Smooth muscle cell (in vitro differentiated cells): ENCODE data around the gene E2F6.

- RAMPAGE, long total RNA, result no peak
Observed at GRCh38 chr2:10003432-10004061, 39.8 kb upstream of the KLF11 start.

DNA sequence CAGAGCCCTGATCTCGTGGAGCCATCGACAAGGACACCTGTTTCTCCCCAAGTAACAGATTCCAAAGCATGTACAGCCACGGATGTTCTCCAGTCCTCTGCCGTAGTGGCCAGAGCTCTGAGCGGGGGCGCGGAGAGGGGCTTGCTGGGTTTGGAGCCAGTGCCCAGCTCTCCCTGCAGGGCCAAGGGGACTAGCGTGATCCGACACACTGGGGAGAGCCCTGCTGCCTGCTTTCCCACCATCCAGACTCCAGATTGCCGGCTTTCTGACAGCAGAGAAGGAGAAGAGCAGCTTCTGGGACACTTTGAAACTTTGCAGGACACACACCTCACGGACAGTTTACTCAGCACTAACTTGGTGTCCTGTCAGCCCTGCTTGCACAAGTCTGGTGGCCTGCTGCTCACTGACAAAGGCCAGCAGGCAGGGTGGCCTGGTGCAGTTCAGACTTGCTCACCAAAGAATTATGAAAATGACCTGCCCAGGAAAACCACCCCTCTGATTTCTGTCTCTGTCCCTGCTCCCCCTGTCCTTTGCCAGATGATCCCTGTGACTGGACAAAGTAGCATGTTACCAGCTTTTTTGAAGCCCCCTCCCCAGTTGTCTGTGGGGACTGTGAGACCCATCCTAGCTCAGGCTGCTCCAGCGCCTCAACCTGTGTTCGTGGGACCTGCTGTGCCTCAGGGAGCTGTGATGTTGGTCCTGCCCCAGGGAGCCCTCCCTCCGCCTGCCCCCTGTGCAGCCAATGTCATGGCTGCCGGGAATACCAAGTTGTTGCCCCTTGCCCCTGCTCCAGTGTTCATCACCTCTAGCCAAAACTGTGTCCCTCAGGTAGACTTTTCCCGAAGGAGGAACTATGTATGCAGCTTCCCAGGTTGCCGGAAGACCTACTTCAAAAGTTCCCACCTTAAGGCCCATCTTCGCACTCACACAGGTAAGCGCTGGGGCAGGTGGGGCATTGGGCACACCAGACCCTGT, 4.6 kb downstream of the KLF11 start:
- RAMPAGE, long total RNA, result no peak

- RAMPAGE, long total RNA, result no peak
Observed at GRCh38 chr2:10080429-10081455, 531 bp upstream of the CYS1 start.

DNA sequence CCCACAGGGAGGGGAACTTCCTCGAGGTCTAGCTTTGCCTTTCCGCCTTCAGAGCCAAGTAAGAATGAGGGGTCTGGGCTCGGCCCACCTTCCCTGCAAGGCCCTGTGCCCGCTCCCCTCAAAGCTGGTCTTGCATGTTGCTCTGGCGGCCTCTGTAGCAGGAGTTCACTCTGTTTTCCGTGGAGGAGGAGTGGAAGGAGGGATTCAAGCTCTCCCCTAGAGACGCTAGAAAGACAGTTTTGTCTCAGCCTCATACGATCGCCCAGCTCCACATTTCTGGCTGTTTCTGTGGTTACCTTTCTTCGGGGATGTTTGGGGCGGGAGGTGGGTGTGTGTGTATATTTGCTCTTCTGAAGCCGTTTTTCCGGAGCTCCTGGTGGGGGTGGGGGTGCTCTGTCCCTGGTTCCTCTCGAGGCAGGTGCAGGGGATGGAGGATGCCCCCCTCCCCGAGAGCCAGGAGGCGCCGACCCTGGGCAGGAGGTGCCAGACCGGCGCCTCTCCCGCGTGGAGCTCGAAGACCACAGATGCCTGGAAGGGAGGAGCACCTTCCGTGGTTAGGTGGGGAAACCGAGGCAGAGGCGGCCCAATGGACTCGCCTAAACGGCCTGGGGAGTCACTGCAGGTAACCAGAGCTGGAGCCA, 848 bp upstream of the HPCAL1 start:
- RAMPAGE, long total RNA, result no peak

DNA sequence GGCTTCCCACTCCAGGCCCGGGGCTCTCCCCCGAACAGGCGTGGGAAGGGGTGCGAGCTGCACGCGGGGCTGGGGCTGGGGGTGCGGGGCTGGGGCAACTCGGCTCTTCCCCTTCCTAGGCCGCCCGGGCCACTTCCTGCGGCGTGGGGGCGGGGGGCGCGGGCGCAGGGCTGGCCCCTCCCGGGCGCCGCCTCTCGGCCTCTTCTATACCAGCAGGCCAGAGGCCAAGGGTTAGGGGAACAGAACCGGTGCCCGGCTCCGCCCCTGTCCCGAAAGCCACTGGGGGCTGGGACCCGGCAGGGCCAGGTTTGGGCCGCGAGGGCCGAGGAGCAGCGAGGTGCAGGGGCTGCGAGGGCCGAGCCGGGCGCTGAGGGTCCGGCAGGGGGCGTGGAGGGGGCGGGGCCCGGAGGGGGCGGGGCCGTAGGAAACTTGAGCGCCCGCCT, 306 bp upstream of the HPCAL1 start:
- RAMPAGE, long total RNA, result no peak

GRCh38 chr2:10306271-10306807, 3.6 kb downstream of the HPCAL1 start:
- RAMPAGE, long total RNA, result no peak

GRCh38 chr2:10368381-10369075, 65.8 kb downstream of the HPCAL1 start:
- RAMPAGE, long total RNA, result no peak

GRCh38 chr2:10374247-10374976, 71.7 kb downstream of the HPCAL1 start:
- RAMPAGE, long total RNA, result no peak

- RAMPAGE, long total RNA, result no peak
Observed at GRCh38 chr2:10392508-10393360, 55.4 kb downstream of the ODC1 start.

DNA sequence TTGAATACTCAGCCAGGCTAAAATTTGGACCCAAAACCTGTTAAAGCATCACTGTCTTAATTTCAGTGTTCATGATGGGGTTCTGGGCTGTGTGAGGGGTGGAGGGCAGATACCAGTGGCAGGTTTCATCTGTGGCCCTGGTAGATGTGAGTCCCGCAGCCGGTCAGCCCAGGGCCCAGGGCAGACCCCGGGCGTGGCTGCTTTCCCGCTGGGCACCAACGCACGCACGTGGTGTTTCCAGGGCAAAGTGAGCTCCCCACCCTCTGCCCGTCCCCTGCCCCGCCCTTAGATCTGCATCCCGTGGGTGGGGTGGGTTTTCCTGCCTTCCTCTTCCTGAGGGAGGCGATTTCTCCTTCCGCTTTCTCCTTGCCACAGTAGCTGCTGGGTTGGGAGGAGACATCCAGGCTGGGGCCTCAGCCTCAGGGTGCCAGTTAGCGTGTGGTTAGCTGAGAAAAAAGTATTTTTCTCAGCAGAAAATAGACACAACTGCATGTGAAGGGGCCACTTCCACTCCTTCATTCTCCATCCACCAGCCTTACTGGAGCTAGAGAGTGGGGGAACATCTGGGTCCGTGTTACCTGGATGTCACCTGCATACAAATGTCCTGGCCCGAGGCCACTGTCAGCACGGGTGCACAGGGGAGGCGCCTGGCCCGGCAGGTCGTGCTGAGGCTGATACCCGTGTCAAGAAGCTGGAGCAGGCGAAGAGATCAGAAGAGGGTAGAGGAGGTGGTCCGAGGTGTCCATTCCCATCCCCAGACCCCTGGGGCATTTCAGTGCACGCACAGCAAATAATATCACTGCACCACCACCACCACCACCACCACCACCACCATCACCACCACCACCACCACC, 49.5 kb downstream of the ODC1 start:
- RAMPAGE, long total RNA, result no peak

DNA sequence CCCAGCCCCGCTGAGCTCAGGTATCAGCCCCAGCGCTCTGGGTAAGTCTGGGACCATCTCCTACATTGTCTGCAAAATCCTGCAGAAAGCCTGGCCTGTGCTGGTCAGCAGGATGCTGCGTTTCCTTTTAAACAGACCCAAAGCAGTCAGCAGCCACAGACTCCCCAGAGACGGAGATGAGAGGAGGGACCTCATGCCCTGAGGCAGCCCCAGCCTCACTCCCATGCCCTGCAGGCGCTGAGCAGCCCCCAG, 43.8 kb downstream of the ODC1 start:
- RAMPAGE, long total RNA, result no peak

- RAMPAGE, long total RNA, result no peak
Observed at GRCh38 chr2:10407832-10408926, 39.9 kb downstream of the ODC1 start.

DNA sequence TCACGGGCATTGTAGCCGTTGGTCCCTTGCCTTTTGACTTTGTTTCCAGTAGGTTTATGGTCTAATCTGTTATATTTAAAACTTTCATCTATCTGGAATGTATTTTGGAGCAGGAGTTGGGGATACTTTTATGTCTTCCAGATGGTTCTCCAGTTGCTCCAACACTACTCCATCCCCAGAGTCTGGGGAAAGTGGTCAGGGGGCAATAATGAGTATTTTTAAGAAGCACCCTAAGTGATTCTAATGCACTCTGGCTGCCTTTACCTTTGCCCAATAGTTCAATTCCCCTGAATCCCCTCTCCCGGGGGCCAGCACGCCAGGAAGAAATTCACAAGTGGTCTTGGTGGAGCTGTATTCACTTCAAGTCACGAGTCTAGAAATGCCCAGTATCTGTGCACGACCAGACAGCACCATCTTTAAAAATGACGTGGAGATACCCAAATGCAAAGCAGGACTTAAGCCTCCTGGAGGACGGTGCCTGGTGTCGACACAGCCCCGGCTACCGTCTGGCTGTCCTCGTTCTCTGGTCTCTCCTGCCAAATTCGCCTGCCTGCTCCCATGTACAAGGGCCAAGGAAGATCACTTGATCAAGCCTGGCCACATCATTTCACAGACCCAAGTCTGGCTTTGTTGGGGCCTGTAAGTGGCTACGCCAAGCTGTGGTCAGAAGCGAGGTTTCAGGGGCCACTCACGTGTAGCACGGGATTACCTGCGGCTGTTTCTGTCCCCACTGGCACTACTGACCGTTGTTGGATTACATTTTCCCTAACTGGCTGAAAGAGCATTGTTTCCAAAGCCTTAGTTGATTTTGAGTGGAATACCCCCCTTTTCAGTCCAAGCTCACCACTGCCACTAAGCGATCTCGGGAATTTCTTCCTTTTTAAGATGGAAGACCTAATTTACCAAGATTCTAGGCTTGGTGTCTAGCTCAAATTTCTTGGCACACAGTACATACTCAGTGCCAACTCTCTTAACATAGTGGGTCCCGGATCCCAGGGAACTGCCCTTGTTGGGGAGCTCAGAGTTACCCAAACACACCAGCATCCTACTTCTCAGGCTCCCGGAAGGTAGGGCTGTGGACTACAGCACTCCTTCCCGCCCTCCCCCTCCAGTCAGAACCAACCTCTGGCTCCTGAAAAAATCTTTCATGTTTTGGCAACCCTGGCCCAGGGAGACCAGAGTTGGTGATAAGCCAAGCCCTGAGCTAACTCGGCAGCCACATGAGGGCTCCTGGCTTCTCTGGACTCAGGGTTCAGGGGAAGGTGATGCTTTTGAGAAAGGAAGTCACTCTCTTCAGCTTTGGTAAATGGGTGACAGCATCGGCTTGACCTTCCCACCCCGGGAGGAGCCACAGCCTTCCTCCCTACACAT, 9.3 kb downstream of the ODC1 start:
- RAMPAGE, long total RNA, result no peak

GRCh38 chr2:10446595-10447342, 1.4 kb downstream of the ODC1 start:
- RAMPAGE, long total RNA, result no peak

DNA sequence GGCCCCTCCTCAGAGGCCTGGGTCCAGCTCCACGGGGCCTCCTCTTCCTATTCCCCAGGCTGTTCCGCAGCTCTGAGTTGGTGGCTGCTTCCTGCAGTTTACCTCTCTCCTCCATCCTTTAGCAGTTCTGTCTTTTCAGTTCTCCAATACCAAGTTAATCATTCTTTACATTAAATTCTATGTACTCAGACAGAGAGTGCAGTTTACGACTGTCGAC, 87.7 kb downstream of the NOL10 start:
- RAMPAGE, long total RNA, result no peak

DNA sequence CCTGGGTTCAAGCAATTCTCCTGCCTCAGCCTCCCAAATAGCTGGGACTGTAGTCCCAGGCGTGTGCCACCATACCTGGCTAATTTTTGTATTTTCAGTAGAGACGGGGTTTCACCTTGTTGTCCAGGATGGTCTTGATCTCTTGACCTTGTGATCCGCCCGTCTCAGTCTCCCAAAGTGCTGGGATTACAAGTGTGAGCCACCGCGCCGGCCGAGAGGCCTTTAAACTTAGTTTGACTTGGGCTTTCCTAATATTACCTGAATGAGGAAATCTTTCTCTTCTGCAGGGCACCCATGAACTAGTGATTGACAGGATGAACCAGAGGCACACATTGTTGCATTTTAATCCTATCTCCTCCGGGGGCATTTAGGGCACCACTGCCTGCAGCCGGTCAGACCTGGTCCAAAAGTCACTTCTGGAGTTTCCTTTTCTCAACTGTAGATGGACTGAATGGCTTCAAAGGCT, 37.4 kb downstream of the ATP6V1C2 start:
- RAMPAGE, long total RNA, result no peak

- RAMPAGE, long total RNA, result no peak
Observed at GRCh38 chr2:10765299-10765791, 43.9 kb downstream of the ATP6V1C2 start.

DNA sequence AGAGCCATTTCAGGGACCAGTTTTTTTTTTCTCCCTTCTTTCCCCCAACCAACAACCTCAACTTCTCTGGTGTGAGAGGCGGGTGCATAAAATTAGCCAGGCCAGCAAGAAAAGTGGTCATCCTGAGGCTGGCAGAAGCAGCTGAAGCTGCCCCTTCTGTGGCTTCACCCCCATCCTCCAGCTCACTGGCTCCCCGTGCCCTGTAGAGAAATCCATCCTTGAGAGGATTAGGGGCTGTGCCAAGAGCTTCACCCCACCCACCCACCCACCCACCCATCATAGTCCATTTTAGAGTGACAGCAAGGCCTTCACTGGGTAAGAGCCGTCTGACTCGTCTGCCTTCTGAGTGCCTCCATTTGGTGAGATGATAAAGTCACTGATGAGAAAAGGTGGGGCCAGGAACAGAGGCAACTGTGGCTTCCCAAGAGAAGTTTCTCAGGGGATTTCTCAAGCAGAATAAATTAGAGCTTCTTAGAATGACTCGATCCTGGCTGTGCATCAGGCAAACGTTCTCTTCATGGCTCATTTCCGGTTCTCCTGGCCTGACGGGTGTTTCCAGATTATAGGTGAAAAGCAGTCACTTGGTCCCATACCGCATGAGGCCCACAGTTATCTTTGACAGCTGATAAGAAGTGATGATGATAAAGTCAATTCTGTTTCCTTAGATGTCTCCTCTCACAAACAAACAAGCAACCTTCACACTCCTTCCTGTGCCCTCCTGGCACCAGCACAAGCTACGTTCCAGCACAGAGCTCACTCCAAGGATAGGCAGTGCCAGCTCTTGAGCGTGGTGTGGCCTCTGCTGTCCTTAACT, 38.0 kb upstream of the KCNF1 start:
- RAMPAGE, long total RNA, result no peak

DNA sequence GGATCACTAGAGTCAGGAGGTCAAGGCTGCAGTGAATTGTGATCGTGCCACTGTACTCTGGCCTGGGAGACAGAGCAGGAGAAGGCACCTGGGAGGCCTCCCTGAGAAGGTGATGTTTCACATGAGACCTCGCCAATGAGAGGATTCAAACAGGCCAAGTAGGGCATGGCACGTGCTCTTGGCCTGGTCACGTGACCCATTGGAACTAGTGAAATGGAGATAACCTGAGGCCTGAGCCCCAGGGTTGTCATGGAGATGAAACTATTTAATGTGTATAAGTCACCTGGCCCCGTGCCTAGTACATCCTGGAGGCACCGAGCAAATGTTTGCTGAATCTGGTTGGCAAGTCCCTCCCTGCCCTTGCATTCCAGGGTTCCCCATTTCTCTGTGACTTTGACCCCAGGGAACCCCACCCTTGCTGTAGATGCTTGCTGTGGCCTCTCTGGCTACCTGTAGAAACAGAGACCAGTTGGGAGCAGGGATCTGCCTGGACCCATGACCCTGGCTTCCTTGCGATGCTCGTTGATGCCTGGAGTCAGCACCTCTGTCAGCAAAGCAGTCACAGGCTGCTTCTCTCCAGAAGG, 26.2 kb upstream of the ROCK2 start:
- RAMPAGE, long total RNA, result no peak

DNA sequence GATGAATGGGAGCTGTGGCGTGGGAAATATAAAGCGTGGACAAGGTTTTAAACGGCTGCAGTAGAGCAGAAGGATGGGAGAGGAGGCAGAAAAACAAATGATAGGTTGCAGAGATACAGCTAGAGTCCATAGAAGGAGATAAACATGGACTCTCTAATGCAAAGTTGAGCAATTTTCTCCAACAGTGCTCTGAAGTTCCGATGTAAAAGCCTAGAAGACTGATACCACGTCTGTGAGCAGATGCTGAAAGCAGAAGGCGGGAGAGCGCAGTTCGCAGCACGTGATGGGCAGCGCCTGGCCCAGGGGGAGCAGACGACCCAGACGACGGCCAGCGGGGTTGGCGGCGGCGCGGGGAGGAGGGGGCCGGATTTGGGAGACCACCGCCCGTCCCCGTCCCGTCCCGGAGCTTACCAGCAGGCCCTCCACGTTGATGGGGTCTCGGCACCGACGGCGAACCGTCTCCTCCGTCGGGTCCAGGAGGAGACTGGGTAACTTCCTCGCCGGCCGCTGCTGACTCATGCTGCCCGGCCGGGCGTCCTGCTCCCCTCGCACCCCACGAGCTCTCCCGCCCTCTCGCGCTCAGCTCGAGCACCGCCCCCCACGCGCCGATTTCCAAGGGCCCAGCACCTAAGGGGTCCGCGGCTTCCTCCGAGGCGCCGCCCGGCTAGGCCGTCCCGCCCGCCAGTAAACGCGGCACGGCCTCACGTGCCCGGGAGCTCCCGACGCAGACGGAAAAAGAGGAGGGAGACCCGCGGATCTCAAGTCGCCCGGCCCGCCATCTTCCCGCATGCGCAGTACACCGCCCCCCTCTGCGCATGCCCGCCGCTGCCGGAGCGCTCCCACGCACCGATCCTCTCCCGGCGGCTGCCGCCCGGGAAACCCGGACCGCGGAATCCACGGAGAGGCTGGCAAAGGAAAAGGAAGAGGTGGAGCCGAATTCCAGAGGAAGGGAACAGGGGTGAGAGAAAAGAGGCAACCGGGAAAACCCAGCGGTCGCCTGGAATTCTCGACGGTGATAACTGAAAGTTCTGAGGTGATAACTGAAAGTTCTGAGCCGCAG, at the start of gene E2F6:
E2F6 (minus strand) TSS at position 801 of the 1,060 bp plus-strand sequence.
- RAMPAGE, long total RNA, result start-site peak on the minus strand centred at position 770 of the sequence, 21 bp wide, 30 and 16 reads in 2 replicates